MCF 10A (cell line): Measurements from ENCODE around the gene ABCC9.

DNA sequence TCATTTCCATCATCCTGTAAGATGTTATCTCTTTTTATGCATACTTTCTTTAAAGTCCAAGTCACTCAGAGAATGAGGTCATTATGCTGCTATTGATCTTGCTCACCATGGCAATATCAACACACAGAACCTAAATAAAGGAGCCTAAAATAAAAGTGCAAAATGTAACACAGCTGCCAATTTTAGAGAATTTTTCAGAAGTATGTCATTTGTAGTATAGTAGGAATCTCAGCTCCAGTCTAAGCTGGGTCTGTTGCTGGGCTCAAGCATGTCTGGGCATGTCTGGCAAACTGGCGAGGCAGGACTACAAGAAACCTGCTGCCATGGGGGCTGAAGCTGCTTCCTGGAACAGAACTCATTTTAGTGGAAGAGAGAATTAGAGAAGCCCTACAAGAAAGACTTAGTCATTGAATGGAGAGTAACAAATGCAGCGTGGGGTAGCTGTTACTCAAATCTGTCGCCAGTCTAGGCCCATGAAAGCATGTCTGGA is 7.5 kb upstream of the AEBP2 start:
- PRO-cap = bidirectional peak, plus-strand start at position 309 of the sequence, minus-strand start at position 234 of the sequence
- RRBS = no CpG with 5 or more reads among the region's 3 CpGs

GRCh38 chr12:20273720-20274394 is 94.5 kb upstream of the PDE3A start:
- PRO-cap = no peak
- RRBS = no CpG with 5 or more reads among the region's 4 CpGs

GRCh38 chr12:20368627-20369416 is 485 bp downstream of the PDE3A start:
- PRO-cap = no peak
- RRBS = 63% methylated on average over 35 of the region's 64 CpGs

GRCh38 chr12:20389796-20390600 is 21.7 kb downstream of the PDE3A start:
- PRO-cap = no peak
- RRBS = no CpG with 5 or more reads among the region's 6 CpGs

GRCh38 chr12:21214203-21215175 is 83.5 kb downstream of the SLCO1B1 start:
- PRO-cap = no peak
- RRBS = no CpG with 5 or more reads among the region's 40 CpGs

DNA sequence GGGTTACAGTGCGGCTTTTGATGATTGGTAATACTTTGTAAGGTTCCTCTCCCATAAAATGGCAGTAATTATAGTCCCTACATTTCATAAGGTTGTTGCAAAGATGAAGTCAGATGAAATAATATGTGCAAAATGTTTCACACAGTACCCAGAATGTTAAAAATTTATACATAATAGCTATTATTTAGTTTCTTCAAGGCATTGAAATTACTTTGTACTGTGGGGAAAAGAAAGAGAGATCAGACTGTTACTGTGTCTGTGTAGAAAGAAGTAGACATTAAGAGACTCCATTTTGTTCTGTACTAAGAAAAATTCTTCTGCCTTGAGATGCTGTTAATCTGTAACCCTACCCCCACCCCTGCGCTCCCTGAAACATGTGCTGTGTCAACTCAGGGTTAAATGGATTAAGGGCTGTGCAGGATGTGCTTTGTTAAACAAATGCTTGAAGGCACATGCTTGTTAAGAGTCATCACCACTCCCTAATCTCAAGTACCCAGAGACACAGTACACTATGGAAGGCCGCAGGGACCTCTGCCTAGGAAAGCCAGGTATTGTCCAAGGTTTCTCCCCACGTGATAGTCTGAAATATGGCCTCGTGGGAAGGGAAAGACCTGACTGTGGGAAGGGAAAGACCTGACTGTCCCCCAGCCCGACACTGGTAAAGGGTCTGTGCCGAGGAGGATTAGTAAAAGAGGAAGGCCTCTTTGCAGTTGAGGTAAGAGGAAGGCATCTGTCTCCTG is 12.7 kb downstream of the LDHB start:
- PRO-cap = no peak
- RRBS = no CpG with 5 or more reads among the region's 7 CpGs

- PRO-cap = no peak
- RRBS = no CpG with 5 or more reads among the region's 4 CpGs
Observed at GRCh38 chr12:21697988-21698298, 40.3 kb upstream of the LDHB start.

DNA sequence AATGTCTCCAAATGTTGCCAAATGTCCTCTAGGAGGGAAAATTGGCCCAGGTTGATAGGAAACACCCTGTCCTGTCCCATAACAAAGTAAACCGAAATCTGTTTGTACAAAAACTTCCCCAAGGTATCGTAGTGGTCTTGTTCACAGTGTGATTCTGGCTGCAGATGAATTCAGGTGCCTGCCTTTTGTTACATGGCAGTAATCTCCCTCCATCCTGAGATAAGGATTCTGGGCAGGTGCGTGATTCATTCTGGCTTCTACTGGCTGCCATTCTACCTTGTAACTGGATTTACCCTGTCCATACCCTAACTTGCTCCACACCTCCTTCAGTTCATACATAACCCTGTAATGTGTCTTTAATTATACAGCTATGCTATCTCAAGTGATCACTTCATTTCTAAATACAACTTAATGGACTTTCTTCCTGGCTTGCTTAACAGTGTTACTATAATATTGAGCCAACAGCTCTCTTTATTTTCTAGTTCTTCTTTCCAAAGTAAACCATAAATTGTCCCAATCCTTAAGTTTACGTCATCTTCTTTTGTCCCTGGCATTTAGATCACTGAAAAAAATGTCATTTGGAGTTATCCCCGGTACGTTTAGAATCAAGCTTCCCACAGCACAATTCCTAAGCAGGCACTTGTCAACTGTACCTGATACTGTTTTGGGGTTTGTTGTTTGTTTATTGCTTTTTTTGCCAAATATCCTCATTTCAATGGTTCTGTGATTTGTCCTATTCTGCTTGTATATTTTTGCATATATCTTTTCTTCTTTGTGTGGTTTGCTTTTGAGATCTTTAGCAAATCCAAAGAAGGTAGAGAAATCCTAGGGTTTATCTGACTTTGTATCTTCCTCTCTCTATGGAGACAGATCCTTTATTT is 75.9 kb upstream of the KCNJ8 start:
- PRO-cap = no peak
- RRBS = no CpG with 5 or more reads among the region's 6 CpGs

DNA sequence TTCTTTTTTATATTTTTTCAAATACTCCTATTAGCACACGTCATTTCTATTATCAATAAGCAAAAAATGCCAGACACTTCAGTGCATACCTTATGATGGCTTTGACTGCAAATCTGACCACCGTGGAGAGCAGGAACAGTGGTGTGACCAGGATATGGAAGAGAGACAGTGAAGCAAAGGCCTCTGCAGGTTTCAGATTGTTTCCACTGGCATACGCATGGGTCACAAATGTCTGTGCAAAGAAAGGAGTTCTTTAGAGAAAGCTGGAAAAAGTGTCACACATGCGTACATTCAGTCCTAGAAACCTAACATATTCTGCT is 47.3 kb downstream of the ABCC9 start:
- PRO-cap = no peak
- RRBS = no CpG with 5 or more reads among the region's 4 CpGs

- PRO-cap = no peak
- RRBS = no CpG with 5 or more reads among the region's 9 CpGs
Observed at GRCh38 chr12:21939149-21939769, 2.0 kb downstream of the ABCC9 start.

DNA sequence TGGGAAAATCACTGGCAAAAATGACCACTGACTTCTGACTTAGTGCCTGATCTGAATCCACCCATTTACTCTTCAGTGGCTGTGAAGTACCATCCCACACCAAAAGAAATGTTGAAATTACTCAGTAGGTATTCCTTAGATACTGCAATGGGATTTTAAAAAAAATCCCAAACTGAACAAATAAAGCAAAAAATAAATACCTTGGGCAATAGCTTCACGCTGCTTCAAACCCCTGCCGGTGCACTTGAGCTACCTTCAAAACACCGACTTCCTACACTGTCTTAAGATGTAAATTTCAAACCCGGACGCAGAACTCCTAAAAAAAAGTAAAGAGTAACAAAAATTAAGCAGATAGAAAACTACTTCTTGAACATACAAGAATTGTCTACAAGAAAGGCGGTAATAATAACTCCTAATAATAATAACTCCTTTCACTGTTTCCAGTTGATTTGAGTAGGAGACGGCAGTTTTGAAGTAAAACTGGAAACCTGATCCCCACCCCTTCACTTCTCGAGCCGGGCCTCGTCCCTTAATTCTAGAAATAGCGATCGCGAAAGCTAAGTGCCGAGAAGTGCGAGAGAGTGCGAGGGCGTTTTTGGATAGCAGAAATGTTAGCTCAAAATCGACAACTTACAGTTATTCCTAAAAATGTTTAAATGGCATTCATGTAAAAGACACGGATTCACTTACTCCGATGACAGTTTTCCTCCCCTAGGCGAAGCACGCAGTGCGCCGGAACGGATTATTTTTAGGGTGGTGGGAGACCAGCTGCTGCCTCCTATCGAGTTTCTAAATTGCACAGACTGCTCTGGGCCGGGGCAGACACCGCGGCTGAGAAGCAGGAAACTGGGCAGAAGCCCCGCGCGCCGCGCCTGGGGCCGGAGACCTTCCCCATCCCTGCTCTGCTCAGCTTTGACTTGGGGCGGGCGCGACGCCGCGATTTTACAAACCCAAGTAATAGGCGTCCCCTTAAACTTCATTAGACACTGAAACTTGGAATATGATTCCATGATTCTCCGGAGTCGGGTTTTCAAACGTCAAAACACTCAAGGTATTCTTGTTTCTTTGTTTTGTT is at the start of gene ABCC9:
ABCC9 (minus strand) TSS at position 917 of the 1,075 bp plus-strand sequence.
- PRO-cap = no peak
- RRBS = 79% methylated on average over 12 of the region's 45 CpGs

DNA sequence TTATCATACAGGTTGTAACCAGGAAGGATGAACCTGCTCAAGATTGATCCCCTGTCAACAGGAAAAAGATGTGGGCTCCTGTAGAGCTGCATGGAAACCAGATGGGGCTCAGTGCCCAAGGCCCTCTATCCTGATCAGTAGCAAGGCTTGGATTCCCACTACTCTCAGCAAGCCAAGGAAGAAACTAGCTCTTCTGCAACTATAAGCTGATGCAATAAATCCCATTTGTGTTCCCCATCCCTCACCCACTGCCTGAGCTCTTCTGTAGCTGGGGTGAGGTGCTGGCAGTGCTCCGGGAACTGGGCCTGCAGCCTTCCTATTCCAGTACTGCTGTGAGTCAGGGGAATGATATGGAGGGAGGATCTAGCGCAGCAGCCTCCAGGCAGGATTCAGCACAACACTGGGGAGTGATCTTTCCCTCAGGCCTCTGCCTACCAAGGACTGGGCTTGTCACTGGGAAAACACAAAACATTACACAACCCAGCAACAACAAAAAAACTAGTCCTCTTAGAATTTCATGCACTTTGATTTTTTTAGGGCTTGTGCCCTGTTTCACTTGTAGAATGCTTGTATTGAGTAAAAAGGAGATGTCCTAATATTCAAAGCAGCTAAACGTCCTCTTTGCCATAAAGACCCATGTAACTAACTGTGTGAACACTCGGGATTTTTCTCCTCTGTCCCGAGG is 58.7 kb downstream of the ST8SIA1 start:
- PRO-cap = bidirectional peak, plus-strand start at position 522 of the sequence, minus-strand start at position 166 of the sequence
- RRBS = no CpG with 5 or more reads among the region's 5 CpGs

DNA sequence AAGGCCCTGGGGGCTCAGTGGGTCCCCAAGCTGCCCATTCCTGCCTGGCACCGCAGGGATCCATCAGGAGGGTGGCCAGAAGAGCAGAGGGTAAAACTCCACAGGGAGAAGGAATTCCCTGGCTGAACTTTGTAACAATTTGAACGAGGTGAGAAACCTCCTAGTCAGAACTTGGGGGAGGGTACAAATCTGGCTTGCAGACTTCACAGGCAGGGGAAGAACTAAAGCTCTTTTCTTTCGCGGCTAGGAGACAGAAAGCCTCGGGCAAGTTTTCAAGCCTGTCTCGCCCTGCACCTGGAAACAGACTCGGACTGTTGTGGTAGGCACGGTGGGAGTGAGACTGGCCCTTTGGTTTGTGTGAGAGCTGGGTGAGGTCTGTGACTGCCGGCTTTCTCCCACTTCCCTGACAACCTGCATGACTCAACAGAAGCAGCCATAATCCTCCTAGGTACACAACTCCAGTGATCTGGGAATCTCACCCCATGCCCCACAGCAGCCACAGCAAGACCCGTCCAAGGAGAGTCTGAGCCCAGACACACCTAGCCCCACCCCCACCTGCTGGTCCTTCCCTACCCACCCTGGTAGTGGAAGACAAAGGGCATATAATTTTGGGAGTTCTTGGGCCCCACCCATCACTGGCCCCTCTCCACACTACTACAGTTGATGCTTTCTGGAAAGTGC is 102.6 kb upstream of the ST8SIA1 start:
- PRO-cap = no peak
- RRBS = no CpG with 5 or more reads among the region's 10 CpGs

DNA sequence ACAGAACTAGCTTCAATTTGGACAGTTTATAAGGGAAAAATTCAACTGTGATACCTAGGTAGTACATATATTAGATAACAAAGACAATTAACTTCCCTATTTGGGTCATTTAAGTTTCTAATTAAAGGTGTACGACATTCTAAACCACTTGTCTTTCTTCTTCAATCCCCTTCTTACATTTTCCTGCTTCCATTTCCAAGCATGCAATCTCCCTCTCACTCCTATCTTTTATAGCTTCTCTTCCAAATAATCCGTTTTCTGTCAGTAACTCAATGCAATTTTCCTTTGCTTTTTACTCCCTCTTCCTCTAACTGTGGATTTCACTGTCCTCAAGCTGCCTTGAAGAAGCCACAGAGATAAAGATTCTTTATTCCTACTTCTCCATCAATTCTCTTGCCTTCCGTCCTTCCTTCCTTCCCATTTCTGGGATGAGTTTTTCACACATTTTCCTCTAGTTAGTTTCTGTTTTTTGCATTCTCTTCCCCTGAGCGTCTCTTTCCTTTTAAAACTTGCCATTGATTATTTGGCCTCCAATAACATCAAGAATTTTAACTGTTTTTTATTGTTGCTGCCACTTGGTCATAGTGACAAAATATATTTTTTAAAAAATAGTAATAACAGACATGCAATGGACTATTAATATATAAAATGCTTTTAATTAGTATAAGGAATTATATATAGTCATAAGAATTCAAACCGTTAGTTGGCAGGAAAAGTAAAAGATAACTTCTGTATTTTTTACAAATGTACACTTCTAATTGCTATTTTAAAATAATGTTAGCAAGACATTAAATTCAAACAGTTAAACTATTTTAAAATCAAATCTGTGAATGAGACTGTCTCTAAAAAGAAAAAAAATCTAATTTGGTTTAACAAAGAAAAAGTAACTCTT is 79.9 kb downstream of the C2CD5 start:
- PRO-cap = no peak
- RRBS = no CpG with 5 or more reads among the region's 5 CpGs

DNA sequence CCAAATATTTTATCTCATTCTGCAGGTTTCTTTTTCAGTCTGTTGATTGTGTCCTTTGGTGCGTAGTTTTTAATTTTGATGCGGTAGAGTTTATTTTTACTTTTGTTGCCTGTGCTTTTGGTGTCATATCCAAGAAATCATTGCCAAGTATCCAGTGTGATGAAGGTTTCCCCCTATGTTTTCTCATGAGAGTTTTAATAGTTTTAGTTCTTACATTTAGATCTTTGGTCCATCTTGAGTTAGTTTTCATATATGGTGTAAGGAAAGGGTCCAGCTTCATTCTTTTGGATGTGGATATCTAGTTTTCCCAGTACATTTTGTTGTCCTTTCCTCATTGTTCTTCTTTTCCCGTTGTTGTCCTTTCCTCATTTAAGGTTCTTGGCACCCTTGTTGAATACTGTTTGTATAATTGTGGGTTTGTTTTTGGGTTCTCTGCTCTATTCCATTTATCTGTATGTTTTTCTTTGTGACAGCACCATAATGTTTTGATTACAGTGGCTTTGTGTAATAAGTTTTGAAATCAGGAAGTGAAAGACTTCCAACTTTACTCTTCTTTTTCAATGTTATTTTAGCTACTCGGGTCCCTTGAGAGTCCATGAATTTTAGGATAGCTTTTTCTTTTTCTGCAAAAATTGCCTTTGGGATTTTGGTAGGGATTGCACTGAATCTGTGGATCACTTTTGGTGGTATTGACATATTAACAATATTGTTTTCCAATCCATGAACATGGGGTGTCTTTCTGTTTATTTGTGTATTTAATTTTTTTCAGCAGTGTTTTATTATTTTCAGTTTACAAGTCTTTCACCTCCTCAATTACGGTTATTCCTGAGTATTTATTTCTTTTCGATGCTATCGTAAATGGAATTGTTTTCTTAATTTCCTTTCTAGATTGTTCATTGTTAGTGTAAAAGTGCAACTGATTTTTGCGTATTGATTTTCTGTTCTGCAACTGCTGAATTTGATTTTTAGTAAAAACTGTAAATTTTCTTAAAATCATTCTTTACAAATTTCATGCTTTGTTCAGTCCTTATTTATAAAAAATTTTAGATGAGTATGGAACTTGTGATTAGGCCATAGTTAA is 28.1 kb downstream of the ETNK1 start:
- PRO-cap = no peak
- RRBS = no CpG with 5 or more reads among the region's 8 CpGs

DNA sequence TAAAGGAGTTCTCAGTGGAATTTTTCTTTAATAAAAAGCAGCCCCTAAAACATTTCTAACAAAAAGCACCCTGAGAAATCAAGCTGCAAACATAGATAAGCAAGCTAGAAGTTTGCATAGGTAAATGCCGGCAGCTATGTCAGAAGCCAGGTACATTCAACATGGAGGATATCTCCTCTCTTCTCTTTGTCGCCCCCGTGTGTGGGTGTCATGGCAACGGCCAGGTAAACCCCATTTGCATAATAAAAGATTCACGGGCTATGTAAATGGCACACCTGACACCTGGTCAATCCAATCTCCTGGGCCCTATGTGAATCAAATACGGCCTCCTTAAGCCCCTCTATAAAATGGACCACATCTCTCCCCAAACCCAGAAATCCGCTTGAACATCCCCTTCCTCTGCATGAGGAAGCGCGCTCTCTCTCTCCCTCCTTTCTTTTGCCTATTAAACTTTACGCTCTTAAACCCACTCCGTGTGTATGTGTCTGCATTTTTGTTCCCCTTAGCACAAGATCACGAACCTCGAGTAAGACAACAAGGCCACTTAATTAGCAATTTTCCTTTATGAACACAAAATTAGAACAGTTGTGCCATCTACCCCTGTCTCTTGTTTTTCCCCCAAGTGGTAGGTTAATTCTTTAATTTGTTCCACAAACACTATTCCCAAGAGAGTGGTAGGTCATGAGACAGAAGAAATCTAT is 363.7 kb downstream of the SOX5 start:
- PRO-cap = no peak
- RRBS = no CpG with 5 or more reads among the region's 13 CpGs

- PRO-cap = no peak
- RRBS = no CpG with 5 or more reads among the region's 15 CpGs
Observed at GRCh38 chr12:23950556-23951537, 1.4 kb upstream of the SOX5 start.

DNA sequence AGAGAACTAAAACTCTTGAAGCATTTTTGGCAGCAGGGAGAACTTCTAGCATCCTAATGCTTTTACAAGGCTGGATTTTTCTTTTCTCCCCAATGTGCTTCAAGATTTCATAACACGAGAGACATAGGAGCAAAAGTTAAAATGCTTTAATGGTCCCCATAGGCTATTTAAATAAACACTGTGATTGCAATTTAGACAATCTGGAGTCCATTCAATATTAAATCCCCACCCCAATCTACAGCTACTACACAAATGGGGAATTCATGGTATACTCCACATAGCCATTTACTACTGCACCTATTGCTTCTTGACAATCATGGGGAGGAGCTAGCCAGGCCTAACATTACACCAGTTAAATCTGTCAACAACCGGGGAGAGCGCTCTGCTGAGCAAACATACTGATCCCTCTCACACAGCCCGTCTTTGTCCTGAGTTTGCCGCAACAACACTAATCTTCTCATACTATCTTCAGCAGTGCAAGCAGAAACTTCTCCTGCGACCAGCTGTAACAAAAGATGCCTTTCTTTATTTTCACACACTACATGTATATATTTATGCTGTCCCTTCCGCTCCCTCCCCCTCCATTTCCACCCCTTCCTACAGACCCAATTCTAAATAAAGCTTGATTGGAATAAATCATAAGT is 120.3 kb upstream of the SOX5 start:
- PRO-cap = no peak
- RRBS = no CpG with 5 or more reads among the region's 7 CpGs

- PRO-cap = no peak
Observed at GRCh38 chr12:24722147-24722349, 226.9 kb downstream of the BCAT1 start.

GRCh38 chr12:25065017-25065332 is 12.5 kb downstream of the IRAG2 start:
- PRO-cap = no peak
- RRBS = no CpG with 5 or more reads among the region's 2 CpGs